Measurements from ENCODE around the genes SRL and C16orf96.

DNA sequence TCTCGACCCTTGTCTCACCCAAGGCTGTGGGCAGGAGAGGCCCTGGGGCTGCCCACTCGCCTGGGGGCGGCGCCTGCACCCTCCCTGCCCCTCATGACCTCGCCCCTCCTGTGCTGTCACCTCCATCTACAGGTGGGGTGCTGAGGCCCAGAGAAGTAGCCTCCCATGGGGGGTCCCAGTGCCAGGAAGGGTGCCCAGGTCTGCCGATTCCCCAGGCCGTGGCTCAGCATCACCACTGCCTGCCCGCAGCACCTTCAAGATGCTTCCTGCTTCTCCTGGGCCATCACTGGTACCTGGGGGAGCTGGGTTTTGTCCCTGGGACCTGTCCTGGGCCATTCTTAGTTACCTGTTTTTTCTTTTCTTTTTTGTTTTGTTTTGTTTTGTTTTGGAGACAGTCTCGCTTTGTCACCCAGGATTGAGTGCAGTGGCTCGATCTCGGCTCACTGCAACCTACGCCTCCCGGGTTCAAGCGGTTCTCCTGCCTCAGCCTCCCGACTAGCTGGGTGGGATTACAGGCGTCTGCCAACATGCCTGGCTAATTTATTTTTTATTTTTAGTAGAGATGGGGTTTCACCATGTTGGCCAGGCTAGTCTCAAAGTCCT is 807 bp downstream of the NLRC3 start:
- RRBS, result no CpG with 5 or more reads among the region's 16 CpGs

- RRBS, result no CpG with 5 or more reads among the region's 9 CpGs
These were observed 23.3 kb downstream of the TRAP1 start for GRCh38 chr16:3694018-3694432.

- RRBS, result no CpG with 5 or more reads among the region's 7 CpGs
These were observed 5.6 kb upstream of the TRAP1 start for GRCh38 chr16:3722986-3723293.

DNA sequence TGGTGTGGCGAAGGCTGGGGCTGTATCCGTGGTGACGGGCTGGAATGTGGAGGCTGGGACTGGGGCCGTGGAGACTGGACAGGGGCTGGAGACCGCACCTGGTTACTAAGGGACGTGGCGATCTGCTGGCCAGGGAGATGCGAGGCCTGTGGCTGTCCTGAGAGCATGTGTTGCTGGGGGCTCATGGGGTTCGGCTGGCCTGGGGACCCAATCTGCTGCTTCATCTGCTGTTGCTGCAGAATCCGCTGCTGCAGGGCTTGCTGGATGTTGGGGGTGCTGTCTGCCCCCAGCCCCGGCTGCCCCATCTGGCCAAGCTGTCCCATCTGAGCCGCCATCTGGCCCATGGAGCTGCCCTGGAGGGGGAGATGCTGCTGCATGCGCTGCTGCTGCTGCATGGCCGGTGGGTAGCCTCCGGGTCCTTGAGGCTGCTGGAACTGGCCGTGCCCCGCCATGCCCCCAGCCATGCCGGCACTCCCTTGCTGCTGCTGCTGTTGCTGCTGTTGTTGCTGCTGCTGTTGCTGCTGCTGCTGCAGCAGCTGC is 10.7 kb upstream of the TRAP1 start:
- RRBS, result 98% methylated on average over 4 of the region's 18 CpGs

- RRBS, result no CpG with 5 or more reads among the region's 4 CpGs
These were observed 117.3 kb downstream of the ADCY9 start for GRCh38 chr16:3998956-3999272.

- RRBS, result no CpG with 5 or more reads among the region's 17 CpGs
These were observed 30.6 kb downstream of the ADCY9 start for GRCh38 chr16:4085572-4086088.

DNA sequence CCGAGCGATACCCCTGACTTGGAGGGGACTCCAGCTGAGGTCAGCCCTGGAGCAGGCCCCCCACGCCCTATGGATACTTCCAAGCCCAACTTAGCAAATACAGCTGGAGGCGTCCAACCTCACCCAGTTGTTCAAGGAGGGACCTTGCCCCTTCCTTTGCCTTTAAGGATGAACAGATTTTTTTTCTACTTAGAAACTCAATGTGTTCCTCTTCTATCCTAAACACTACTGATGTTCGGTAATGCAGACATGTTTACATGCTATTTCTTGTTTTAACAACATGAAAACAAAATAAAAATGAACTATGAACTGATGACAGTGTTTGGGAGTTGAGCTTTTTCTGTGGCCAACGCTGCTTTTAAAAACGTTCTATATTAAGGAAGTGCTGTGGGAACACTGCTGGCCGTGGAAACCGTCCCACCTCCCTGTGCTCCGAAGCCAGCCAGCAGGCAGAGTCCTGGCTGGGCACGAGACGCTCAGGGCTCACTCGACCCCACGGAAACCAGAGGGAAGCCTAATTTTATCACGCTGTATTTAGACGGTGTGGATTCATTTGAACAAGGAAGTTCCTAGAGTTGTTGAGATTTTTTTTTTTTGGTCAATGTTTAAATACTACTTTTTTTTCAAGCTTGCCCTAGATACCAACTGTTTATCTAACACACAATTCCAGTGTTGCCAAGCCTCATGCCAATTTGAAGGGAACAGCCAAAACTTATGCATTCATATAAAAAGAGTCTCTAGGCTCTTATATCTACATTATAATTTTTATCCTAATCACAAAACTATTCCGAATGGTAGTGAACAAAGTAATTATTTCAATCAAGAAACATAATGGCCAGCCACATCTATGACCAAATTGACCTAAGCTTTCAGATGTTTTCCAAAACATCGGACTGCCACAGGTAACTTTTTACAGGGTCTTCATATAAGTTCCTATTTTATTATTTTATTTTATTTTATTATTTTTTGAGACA is 25.8 kb downstream of the ADCY9 start:
- RRBS, result no CpG with 5 or more reads among the region's 18 CpGs

GRCh38 chr16:4093422-4093803 is 22.8 kb downstream of the ADCY9 start:
- RRBS, result no CpG with 5 or more reads among the region's 8 CpGs

- RRBS, result no CpG with 5 or more reads among the region's 11 CpGs
These were observed 27.1 kb upstream of the ADCY9 start for GRCh38 chr16:4143346-4143809.

DNA sequence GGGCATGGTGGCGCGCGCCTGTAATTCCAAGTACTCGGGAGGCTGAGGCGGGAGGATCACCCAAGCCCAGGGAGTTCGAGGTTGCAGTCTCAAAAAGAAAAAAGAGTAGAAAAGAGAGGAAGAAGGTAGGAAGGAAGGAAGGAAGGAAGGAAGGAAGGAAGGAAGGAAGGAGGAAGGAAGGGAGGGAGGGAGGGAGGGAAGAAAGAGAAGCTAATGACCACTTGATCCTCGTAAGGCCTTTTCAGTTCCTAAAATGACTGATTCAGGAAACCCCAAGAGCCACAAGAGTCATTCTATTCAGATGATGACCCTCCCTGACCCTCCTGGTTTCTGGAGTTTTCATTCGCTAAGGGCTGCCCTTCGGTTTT is 59.0 kb downstream of the SRL start:
- RRBS, result no CpG with 5 or more reads among the region's 9 CpGs

GRCh38 chr16:4241508-4242478 is at the start of gene SRL:
SRL (minus strand) TSS chr16:4242080.
- RRBS, result no CpG with 5 or more reads among the region's 29 CpGs

- RRBS, result 3% methylated on average over 30 of the region's 45 CpGs
These were observed 604 bp downstream of the TFAP4 start for GRCh38 chr16:4272188-4272650.

DNA sequence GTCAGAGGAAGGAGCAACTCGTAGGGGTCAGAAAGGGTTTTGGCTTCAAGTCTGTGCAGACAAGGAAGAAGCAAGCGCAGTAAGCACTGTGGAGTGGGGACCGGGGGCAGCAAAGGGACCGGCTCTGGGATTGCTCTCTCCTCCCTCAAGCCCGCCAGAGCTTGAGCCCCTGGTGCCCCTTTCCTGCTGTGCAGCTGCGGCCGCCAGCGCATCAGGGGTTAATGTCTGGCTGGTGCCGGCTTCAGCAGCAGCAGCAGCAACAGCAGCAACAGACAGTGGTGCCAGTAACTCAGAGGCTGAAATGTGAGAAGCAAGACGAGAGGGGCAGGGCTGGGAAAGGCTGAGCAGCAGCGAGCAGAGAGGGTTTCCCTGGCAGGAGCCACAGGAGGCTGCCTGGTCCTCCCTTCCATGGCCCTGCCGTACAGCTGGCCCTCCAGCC is 20.9 kb upstream of the TFAP4 start:
- RRBS, result no CpG with 5 or more reads among the region's 12 CpGs

DNA sequence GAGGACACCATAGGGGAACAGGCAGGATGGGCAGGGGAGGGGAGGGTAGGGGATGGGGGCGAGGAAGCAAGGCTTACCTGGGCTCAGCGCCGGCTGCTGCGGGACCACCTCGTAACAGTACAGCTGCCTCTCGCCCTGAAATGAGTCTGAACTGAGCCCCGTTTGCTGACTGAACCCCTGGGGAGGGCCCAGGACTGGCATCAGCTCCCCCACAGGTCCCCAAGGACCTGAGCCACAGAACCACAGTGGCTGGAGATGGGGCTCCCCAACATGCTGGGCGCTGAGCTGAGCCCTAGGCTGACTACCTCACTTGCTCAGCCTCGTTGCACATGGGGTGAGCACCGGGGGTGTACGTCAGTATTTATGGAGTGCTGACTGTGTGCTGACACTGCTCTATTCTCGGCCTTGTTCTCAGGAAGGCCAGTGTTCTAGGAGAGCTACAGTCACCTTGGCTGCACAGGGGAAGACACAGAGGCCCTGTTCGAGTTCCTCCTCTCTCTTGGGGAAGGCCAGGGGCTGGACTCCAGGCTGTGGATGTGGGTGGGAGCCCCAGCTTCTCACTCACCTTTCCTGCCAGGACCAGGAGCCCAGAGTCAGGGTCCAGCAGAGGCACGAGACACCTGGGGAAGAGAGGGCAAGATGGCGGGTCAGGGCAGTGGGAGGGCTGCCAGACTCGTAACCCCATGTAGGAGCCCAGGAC is 6.6 kb upstream of the VASN start:
- RRBS, result no CpG with 5 or more reads among the region's 16 CpGs

- RRBS, result no CpG with 5 or more reads among the region's 10 CpGs
These were observed 2.2 kb upstream of the VASN start for GRCh38 chr16:4369345-4369967.

DNA sequence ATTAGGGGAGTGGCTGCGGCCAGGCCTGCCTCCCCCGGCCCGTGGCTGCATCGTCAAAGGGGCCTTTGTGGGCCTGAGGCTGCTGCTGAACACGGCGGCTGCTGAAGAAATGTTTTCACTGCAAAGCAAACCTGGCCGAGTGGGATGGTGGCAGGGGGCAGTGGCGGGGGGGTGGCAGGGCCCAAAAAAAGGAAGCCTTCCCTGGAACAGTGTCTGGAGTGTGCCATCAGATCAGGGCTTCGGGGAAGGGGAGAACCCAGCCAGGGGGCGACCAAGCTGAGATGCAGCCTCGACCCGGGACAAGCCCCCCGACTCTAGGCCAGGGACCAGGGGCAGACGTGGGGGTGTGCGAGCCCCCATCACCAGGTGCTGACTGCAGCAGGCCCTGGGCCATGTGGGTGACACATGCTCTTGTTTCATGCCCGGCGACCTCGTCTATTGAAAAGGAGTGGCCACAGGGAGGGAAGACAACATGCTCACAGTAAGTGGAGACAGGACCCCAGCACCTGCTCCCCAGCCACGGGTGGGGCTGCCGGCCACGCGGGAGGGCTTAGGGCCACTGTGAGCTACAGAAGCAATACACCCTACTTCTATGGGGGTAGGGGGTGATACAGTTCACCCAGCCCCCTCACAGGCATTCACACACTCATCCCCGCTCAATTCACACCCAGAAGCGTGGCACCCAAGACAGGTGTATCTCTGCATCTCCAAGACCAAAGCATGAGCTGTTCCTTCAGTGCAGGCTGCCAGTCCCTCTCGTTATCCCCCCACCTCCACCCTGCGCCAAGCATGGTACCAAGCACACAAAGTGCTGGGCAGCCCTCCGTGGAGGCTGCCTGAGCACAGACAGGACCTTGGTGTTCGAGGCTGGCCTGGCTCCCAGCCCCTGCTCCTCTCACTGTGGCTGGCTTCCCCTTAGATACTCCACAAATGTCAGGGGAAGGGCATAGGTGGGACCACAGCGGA is 13.4 kb downstream of the VASN start:
- RRBS, result no CpG with 5 or more reads among the region's 29 CpGs

GRCh38 chr16:4392031-4393283 is 20.8 kb downstream of the VASN start:
- RRBS, result 7% methylated on average over 3 of the region's 37 CpGs

DNA sequence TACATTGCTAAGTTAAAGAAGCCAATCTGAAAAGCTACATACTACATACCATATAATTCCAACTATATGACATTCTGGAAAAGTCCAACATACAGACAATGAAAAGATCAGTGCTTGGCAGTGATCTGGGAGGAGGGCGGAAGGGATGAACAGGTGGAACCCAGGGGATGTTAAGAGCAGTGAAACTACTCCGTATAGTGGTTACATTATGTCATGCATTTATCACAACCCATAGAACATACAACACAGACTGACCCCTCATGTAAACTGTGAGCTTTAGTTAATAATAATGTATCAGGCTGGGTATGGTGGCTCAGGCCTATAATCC is 16.5 kb downstream of the CORO7 start:
- RRBS, result no CpG with 5 or more reads among the region's 2 CpGs

DNA sequence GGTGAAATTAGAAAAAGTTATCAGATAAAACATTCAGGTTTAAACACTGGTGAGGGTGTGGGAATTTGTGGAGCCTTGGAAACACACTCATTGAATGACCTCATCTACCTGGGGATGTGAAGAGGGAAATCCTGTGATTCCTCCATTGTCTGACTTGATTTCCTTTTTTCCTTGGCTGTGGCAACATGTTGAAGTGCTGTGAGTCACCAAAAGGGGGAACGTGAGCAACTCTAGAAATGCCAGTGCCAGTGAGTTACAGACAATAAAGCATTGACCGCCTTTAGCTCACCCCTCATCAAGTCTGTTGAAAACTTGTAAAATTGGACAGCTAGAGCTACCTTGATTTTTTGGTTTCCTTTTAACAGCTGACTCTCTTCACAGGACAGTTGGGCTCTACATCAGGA is 1.8 kb downstream of the HMOX2 start:
- RRBS, result no CpG with 5 or more reads among the region's 2 CpGs

DNA sequence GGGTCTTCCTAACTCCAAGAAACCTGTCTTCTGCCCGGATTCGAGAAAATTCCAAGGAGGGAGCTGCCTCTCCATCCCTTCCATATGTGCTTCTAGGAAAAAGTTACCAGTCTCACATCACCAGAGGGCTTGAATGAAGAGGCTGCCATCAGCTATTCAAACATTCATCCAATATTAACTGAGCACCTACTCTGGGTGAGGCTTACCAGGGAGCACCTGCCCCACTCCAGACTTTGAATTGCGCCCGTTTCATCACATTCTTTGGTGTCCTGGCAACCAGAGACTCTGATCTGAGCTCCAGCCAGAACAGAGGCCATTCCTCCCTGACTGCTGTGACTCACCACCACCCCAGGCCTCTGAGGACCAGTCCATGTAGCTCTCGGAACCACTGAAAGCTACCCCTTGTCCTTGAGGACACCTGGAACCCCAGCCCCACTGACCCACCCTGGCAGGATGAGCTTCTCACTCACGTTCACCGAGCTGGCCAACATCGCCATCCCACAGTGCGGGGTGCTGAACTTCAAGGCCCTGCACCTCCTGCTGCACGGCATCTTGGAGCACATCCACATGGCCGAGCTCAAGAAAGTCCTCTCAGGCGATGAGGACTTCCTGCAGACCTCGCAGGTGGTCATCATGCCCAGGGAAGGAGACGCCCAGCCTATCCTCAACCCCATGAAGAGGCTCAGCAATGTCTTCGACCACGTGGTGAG is at the start of gene C16orf96:
C16orf96 (plus strand) TSS at position 304 of the 710 bp plus-strand sequence.
- RRBS, result no CpG with 5 or more reads among the region's 16 CpGs

Data from epithelial cell of esophagus (primary cell).